HEK293 (cell line): ENCODE data around the genes PTGFRN, MAN1A2 and TENT5C.

GRCh38 chr1:116569761-116570101 is 1.1 kb downstream of the CD58 start:
- PRO-cap = bidirectional peak, plus-strand start at chr1:116570028, minus-strand start at chr1:116569929
- RRBS, 2 experiments = no CpG with 5 or more reads among the region's 14 CpGs

GRCh38 chr1:116722395-116722770 is 31.8 kb upstream of the CD2 start:
- PRO-cap = no peak
- RRBS, 2 experiments = no CpG with 5 or more reads among the region's 2 CpGs

GRCh38 chr1:116769445-116770280 is 15.4 kb downstream of the CD2 start:
- PRO-cap = no peak
- RRBS, 2 experiments = no CpG with 5 or more reads among the region's 9 CpGs

GRCh38 chr1:116800651-116801226 is 46.5 kb downstream of the CD2 start:
- PRO-cap = no peak
- RRBS, 2 experiments = no CpG with 5 or more reads among the region's 7 CpGs

DNA sequence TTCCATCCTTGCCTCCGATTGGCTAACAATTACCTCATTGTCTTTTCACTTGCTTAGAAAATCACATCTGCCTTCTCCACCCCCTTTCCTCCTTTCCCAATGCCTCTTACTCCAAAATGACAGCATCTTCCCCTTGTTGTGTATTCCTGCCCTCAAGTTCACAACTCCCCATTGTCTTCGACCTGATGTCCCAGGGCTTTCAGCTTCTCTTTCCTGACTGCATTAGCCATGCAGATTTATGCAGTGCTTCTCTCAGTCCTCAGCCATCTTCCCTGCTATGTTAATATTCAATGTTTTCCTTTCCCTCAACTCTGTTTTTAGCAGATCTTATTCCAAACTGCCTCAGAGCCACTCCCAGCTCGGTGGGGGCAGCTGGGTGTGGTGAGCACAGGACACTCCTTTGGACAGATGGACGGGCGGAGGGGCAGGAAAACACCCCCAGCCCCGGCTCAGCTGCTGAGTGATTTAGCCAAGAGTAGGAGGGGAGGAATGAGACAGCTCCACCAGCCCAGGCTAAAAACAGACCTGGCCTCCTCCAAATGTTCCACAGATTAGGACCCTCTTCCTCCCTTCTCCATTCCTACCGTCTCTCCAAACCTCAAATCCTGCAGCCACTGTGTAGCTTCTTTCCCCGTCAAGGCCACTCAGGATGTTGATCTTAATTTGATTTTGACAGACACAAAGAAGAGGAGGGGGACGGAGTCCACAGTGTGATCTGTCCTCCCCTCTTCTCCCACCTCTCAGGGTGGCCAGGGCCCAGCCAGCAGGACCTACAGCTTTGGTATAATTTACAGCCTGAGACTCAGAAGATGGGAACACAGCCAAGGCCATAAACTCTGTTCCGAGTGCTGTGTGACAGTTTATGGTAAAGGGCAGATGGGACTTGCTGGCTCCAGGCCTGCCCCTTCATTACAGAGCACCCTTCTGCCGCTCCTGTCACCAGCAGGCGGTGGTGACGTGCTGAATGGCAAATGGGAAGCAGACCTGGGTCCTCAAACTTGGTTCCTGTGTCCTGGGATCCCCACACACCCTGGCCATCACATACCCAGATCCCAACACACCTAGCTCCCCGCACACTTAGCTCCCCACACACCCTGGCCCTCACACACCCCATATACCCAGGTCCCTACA is 71.3 kb downstream of the CD2 start:
- PRO-cap = bidirectional peak, plus-strand start at position 970 of the sequence, minus-strand start at position 742 of the sequence
- RRBS, 2 experiments = no CpG with 5 or more reads among the region's 14 CpGs

DNA sequence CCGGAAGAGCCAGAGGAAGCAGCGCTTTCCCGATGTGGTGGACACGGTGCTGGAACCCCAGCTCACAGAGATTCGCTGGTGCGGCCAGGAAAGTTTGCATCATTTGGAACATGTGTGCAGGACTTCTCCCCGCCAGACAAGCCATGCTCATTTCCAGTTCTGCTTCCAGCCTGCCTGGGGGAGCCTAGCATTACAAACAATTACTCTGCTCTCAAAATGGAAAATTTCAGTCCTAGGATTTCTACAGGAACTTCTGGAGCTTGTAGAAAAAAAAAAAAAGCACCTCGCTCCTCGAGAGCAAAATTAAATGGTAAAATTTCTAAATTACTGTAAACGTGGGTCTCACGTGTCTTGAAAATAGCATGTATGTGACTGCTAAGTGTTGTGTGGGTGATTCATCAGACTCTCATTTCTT is 62.0 kb upstream of the PTGFRN start:
- PRO-cap = no peak
- RRBS, 2 experiments = no CpG with 5 or more reads among the region's 11 CpGs

DNA sequence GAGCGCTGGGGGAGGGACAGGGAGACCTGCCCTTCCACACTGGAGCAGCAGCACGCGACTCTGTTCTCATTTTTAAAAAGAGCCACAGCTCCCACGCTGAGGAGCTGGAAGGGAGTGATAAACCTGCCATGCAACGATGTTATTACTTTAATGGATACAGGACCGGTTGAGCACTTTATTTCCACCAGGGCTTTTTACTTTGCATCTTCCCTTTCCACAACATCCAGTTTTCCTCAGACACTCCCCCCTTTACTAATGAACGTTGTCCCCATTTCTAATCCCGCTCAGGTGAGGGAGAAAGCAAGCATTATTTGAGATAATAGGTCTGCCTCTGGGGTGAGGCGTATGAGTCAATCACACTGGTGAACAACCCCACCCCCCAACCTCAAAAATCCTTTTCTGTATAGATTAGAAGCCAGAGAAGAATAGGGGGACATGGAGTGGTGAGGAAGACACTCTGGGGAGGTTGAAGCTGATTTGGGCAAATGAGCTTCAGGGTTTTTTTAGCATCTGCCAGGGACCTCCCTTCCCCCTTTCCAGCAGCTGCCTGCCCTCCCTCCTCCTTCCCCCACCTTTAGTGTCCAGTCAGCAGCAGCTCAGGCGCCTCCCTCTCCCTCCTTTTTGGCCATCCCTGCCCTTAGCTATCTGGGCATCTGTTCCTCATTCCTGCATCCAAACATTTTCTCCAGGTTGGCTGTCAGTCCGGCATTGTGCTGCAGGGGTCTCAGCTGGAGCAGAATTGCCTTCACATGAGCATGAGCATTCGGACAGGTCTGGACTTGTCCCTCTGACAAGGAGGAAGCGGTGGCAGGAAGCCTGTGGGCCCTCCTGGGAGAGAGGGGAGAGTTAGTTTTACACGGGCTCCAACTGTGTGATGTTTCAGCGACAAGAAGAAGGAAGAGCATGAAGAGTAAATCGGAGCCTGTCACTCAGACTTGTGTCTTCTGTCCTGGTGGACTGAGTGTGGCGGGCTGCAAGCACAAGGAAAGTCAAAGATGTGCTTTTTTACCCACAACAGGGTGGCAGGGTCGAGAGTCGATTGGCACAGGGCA is 30.8 kb upstream of the PTGFRN start:
- PRO-cap = unidirectional peak, plus-strand start at position 431 of the sequence; bidirectional peak, plus-strand start at position 782 of the sequence, minus-strand start at position 775 of the sequence
- RRBS, 2 experiments = no CpG with 5 or more reads among the region's 19 CpGs

DNA sequence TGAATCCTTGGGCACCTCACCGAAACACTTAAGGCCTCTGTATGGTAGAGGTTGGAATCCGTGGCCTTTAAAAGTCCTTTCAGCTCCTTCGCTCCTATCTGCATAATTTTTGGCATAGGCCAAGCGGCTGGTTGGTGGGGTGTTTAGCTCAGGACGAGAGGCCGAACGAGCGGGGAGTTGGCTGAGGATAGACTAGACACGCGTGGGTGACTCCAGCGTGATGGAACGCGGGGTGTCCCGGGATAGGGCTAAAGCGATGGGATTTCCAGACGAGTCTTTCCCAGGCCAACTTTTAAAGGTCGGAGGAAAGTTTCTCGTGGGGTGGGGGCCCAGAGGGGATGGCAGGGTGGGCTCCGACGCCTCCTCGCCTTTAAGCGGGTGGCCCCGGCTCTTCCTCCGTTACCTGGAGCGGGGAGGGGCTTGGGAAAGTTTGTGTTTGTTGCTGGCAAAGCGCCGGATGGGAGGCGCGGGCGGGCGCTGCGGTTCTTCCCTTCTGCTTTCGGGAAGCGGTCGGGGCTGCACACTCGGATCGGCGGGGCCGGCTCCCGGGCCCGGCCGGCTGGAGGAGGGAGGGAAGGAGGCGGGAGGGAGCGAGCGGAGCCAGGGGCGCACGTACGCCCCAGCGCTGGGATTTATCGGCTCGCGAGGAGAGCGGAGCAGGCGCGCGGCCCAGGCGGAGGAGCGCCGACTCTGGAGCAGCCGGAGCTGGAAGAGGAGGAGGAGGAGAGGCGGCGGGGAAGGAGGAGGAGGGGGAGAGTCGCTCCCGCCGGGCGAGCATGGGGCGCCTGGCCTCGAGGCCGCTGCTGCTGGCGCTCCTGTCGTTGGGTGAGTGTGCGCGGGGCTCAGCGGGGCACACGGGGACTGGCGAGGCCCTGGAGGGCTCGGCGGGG is at the start of gene PTGFRN:
TSS of gene PTGFRN (plus strand) at position 489 of the 890 bp plus-strand sequence.
- PRO-cap = bidirectional peak, plus-strand start at position 103 of the sequence, minus-strand start at position 191 of the sequence; bidirectional peak, plus-strand start at position 630 of the sequence, minus-strand start at position 405 of the sequence
- RRBS, 2 experiments = 1 to 2% methylated on average over 16 to 22 of the region's 78 CpGs

DNA sequence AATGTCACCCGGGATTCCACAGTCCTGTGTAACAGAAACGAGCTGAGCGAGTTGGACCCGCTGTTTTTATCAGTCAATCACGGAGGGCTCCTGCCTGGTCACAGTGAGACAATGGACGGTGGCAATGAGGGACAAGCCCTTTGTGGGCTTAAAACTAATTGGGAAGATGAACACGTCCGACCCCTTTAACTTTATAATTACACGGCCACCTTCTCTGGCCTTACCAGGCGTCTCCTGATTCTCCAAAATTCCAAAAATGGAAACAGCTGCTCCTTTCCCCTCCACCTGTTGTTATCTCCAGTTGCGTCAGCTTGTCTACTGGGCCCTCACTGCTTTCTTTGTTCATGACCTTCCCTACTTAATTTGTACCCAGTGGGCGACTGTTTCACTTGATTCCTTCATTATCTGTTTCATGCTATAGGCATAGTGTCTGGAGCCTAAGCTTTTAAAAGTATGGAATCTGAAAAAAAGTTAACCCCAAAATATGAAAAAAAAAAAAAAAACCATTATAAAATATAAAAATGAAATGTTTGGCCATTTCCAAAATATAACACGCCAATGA is 1.1 kb upstream of the TRIM45 start:
- PRO-cap = no peak
- RRBS, 2 experiments = no CpG with 5 or more reads among the region's 13 CpGs

GRCh38 chr1:117209008-117209619 is 1.6 kb downstream of the VTCN1 start:
- PRO-cap = no peak
- RRBS, 2 experiments = no CpG with 5 or more reads among the region's 5 CpGs

- PRO-cap = bidirectional peak, plus-strand start at chr1:117366907, minus-strand start at chr1:117367299; bidirectional peak, plus-strand start at chr1:117367516, minus-strand start at chr1:117367543
- RRBS, 2 experiments = under 1 to 1% methylated on average over 66 to 77 of the region's 133 CpGs
These were observed at the start of gene MAN1A2 for GRCh38 chr1:117366623-117367671. Gene MAN1A2 (plus strand): TSS chr1:117367449.

DNA sequence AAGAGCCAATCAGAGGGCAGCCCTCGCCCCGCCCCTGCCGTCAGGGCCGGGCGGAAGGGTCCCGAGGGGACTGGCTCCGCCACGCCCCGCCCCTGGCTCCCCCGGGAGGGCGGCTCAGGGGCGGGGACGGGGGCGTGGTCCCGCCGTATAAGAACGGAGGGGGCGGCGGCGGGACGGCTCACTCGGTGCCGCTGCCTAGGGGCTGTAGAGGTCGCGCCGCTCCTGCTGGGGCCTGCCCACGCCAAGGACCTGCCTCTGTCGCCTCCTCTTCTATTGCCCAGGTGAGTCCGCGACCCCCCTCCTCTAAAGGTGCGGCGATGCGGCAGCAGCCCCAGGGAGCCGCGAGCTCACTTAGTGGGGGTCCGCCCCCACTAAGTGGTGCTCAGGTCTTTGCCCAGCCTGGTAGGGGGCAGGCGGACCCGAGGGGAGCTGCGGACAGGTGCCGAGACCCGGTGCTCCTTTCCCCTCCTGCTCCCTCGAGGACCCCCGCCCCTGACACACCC is at the start of gene TENT5C:
TSS of gene TENT5C (plus strand) at position 176 of the 503 bp plus-strand sequence.
- PRO-cap = bidirectional peak, plus-strand start at position 179 of the sequence, minus-strand start outside the sequence
- RRBS, 2 experiments = under 1 to 1% methylated on average over 7 of the region's 43 CpGs

GRCh38 chr1:117612736-117613885 is 7.3 kb downstream of the TENT5C start:
- PRO-cap = no peak
- RRBS, 2 experiments = no CpG with 5 or more reads among the region's 10 CpGs

DNA sequence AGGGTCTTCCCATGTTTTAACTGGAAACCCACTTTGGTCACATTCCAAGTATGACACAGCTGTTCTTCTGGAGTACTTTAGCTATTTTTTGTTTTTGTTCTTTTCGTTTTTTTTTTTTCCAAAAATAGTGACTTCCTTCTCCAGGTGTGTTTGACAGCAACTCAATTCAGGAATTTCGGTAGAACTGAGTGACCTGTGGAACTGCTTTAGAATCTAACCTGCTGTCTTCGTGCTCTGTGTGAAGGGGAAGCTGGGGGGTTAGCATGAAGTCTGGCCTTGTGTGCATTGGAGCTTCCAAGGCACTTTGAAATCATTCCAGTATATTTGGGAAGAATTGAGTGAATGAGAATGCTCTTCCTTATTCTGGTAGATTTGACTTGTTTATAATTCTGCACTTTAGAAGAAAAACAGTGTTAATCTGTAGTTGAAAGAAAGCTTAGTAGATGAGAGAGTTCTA is 19.2 kb downstream of the TENT5C start:
- PRO-cap = no peak
- RRBS, 2 experiments = no CpG with 5 or more reads among the region's 3 CpGs

GRCh38 chr1:117629423-117630104 is 23.7 kb downstream of the TENT5C start:
- PRO-cap = no peak
- RRBS, 2 experiments = no CpG with 5 or more reads among the region's 5 CpGs

GRCh38 chr1:117695830-117696740 is 90.2 kb downstream of the TENT5C start:
- PRO-cap = no peak
- RRBS, 2 experiments = no CpG with 5 or more reads among the region's 9 CpGs

DNA sequence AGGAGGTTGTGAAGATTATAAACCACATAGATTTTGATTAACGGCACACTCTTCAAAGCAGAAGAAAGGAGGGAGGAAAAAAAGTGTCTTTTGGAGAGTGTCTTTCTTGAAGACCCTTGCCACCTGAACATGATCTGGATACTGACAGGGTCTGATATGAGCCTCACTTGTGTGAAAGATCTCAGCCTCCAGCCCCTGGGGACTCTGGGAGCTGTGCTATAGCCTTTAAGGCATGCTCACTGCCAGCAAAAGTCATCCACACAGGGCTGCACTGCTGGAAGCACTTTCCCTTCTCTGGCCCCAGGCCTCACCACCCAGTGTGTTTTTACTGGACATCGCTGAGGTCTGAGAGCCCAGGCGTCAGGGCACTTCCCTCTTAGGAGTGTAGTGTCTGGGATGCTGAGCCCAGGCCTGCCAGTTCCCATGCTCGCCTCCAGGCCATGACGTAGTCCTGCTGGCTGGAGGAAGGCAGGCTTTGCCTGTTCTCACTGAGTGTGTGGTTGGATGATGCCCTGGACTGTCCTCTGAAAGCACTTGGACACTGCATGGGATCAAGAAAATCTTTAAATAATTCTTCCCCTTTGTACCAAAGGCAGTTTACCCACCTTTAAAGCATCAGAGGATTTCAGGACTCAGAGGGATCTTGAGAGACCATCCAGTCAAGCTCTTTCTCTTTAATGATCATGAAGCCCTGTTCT is 101.2 kb downstream of the GDAP2 start:
- PRO-cap = no peak
- RRBS, 2 experiments = no CpG with 5 or more reads among the region's 5 CpGs

DNA sequence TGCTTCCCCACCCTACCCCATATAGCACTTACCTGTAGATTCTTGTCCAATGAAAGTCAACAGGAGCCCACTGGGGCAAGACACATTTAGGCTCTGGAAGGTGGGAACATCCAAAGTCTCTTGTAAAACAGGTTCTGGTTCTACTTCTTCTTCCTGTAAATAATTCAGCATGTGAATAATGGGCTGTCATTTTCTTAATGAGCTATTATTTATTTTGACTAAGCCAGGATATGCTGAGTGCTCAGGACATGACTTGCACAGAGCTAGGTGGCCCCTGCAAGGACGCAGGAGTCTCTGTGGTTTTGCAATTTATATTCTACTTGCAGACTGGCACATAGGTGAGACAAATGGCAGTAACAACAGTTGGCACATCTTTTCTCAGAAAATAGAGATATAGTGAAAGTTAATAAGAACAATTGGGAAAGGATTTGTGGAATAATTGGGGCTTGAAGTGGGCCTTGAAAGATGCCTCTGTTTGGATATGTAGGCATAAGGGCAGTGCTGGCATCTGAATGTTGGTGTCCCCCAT is 98.8 kb downstream of the WDR3 start:
- PRO-cap = no peak
- RRBS, 2 experiments = no CpG with 5 or more reads among the region's 1 CpG

DNA sequence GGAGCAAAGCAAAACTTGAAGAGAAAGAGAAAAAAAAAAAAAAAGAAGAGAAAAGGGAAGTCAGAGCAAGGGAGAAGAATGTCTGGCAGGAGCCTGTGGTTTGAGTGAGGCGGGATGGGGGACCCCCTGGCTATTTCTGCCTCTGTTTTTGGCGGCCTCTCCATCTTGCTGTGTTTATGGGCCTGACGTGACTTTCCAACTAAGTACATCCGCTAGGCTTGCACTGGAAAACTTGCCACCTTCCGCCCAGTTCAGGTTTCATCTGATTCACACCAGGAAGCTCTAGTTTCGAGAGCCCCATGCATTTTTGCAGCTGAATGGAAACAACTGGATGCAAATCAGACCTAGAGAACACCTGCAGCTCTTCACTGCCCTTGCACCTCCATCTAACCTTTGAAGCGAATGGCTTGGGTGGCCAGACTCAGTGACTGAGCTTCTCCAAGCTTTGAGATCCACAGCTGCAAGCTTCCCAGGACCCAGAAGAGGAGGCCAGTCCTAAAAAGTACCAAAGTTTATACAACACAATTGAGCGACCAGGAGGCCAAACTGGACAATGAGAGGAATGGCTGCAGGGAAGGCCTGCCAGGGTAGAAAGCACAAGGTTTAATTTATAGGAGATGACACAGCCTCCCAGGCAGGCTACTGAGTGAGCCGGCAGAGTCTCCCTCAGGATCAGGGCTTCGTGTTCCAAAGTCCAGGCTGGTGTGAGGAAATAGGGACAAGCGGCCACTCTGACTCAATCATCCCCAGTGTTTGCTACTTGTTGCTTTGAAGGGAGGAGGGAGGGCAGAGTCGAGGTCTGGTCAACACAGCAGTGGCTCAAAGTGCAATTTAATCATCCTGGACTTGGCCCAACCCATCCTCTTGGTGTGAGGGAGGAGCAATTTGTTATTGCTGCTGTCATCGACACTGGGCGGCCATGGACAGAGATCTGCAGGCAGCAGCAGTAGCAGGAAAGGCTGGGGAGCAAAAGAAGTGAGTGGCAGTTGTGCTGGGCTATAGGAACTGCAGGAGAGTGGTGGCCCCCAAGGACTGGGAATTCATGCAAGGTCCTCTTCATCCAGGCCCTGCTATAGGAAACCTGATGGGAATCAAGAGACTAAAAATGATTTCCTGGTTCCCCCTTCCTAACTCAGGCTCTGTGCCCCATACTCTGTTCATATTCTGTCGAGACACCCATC is 27.7 kb downstream of the TBX15 start:
- PRO-cap = no peak
- RRBS, 2 experiments = no CpG with 5 or more reads among the region's 15 CpGs

DNA sequence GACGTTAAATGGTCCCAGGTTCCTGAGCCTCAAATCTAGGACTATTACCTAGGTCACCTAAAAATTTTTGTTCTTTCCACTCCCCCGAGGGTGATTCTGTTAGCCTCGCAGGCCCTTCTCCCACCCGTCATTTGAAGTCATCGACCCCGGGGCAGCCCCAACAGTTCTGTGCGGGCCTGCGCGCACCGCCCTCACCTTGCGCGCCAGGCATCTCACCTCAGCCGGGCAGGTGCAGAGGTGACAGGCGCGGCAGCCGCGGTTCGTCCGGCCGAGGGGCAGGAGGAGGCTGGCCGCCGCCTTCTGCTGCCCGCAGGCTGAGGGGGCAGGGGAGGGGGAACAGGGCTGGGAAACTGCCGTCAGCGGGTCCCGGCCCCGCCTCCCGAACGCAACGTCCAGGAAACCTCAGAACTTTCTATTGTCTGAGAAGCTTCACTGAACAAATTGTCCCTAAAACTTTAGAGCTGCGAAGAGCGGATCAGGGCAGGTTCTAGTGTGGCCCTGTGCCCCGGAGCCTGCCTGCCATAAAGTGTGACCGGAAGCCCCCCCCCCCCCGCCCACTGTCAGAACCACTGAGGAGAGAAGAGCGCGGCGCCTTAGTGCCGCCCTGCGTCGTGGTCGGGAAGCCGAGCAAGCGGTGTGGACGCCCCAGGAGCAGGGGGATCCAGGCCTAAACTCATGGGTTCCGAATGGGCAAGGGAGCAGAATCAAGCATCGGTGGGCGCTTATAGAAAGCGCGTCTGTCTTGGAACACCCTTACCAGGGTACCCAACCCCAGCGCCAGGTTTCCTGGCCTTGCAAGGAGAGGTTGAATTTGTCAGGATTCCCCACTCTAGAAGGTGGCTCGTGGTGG is 13.2 kb upstream of the TBX15 start:
- PRO-cap = no peak
- RRBS, 2 experiments = 59 to 96% methylated on average over 13 to 16 of the region's 52 CpGs